Airway epithelial cell (primary cell): ENCODE measurements around the genes KNTC1 and HCAR2.

- RAMPAGE, long total RNA: start-site peak on the plus strand at chr12:121950273-121950316, 605 and 129 reads in 2 replicates
Observed at GRCh38 chr12:121950096-121950494, 31.7 kb downstream of the CFAP251 start.

DNA sequence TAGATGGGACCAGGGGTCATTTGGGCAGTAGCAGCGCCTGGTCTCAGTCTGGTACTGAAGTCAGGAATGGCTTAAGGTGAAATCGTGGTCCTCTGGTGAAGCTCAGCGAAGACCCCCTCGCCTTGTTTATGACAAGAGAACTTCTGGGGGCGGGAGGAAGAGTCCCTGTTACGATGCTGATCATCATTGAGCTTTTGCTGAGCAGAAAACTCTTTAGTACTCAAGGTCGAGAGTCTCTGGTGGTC is 678 bp upstream of the BCL7A start:
- RAMPAGE, long total RNA: no peak

DNA sequence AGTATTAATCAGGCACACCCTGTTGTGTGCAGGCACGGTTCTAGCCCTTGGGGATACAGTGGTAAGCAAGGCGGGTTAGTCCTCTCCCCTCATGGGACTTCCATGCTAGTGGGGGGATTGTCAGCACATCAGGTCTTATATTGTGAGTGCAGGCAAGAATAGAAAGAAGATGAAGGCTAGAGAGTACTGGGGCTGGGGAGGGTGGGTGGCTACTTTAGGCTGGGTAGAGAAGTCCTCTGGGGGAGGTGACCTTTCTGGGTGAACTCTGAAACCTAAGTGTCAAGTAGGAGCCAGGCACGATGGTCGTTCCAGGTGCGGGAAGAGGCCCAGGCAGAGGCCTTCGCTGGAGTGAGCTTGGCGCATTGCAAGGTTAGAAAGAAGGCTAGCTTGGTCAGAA is 8.6 kb downstream of the MLXIP start:
- RAMPAGE, long total RNA: no peak

GRCh38 chr12:122125366-122126512 is 47.2 kb downstream of the MLXIP start:
- RAMPAGE, long total RNA: no peak

DNA sequence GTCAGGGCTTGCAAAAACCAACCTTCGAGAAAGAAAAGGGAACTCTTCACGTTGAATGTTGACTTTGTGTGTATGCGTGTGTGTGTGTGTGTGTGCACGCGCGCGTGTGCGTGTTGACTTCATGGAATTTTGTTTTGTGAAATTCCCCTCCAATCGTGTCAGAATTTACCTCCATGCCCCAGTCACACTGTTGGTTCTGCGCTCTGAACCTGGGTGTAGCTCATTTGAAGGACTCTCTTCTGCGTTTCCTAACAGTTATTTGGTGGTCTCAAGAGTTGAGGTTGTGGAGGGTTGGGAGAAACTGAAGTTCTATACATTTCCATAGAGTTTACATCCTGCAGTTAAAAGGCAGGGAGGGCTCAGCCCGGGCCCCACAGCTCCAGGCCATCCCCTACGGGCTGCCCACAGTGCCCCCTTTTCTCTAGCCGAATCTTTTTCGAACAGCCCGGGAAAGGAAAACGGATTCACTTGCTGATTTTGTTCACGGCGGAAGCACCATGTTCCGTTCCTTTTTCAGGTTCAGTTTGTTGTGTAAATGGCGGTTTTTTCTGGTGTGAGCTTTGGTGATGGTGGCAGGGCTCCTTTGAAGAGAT is 27.4 kb downstream of the IL31 start:
- RAMPAGE, long total RNA: no peak

DNA sequence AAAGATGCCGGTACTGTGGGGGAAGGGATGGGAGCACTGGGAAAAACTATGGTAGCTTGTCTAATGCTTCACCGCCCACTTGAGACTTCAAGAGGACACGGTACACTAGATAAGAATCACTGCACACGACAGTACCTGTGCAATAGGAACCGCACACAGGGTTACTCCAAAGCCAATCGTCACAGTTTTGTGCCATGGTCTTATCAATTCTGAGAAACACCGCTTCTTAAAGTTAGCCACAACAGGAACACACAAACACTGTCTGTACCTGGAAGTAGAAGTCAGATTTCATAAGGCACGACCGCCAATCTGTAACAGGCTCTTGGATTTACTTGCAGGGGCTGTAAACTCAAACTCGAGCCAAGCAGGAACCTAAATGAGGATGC is 1.5 kb downstream of the DIABLO start:
- RAMPAGE, long total RNA: no peak

GRCh38 chr12:122327425-122328631 is 61.5 kb upstream of the VPS33A start:
- RAMPAGE, long total RNA: no peak

DNA sequence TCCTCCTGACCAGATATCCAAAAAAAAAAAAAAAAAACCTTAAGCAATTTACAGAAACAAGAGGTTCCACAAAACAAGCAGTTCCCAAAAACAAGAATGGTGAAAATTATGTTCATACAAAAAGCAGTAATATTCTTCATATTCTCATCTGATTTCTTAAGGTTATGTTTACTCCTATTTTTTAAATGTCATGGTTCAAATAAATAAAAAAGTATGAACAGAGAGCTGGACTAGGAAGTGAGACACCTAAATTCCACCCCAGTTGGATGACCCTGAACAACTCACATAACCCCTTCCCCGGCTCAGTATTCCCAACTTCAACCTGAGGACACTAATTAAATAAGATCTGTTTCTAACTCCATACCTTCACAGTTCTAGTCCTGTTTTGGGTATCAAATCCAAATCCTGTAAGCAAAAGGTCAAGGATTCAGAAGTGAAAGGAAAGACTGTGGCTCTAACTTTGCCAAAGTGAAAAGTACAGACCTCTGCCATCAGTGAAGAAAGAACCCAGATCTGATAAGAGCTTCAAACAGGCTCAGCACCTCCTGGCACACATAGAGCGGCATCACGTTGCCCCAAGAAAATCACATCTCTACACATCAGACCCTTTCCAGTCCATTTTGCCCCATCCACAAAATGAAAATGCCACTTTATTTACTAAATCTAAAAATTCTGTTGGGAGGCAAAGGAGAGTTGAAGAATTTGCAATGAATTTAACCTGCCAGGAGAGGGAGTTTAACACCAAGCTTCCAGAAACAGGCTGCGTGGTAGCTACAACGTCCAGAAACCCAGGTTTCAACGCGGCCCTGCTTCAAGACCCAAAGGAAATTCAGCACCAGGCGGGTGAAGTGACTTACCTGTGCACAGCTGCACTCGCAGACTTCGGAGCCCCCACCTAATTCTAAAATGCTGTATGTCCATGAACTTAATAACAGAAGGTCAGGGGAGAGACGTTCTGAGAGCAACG is 23.3 kb downstream of the CLIP1 start:
- RAMPAGE, long total RNA: no peak

GRCh38 chr12:122405005-122405506 is 17.4 kb downstream of the CLIP1 start:
- RAMPAGE, long total RNA: no peak

- RAMPAGE, long total RNA: no peak
Observed at GRCh38 chr12:122503382-122503991, 2.8 kb upstream of the ZCCHC8 start.

DNA sequence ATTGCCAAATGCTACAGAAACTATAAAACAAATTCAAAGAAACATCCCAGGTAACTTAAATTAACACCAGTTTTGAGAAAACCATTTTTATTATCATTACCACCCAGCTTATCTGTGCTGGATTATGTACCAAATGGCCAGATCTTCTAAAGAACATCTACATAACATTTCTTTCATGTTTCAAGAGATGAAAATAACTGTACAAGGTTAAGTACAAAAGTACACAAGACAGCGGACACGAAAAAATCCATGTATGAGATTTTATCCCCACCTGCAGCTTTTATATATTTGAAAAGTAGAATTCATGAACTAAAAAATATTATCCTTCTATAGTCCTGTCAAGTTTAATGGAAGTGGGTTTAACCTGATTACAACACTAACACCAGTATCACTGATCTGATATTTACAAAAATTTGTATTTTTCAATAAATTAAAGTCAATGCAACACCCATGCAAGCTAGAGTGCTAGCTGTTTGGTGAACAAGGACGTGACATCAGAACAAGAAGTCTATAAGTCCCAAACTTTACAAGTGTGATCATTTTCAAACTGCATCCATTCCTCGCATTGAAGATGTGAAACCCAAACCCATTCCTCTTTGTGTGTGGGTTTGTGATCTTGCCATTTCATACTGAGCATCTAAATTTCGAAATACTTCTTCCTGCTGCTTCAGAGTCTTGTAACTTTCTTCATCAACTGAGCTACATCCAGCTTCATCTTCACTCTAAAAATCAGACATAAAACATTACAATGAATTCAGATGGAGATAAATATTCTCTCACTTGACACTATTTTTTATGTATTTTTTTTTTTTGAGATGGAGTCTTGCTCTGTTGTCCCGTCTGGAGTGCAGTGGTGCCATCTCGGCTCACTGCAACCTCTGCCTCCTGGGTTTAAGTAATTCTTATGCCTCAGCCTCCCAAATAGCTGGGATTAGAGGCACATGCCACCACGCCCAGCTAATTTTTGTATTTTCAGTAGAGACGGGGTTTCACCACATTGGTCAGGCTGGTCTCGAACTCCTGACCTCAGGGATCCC is 4.6 kb upstream of the ZCCHC8 start:
- RAMPAGE, long total RNA: no peak

- RAMPAGE, long total RNA: start-site peak on the plus strand at chr12:122527254-122527307, 209 and 80 reads in 2 replicates
Observed at GRCh38 chr12:122527155-122527972, at the start of gene KNTC1. KNTC1 (plus strand) TSS chr12:122527249.

DNA sequence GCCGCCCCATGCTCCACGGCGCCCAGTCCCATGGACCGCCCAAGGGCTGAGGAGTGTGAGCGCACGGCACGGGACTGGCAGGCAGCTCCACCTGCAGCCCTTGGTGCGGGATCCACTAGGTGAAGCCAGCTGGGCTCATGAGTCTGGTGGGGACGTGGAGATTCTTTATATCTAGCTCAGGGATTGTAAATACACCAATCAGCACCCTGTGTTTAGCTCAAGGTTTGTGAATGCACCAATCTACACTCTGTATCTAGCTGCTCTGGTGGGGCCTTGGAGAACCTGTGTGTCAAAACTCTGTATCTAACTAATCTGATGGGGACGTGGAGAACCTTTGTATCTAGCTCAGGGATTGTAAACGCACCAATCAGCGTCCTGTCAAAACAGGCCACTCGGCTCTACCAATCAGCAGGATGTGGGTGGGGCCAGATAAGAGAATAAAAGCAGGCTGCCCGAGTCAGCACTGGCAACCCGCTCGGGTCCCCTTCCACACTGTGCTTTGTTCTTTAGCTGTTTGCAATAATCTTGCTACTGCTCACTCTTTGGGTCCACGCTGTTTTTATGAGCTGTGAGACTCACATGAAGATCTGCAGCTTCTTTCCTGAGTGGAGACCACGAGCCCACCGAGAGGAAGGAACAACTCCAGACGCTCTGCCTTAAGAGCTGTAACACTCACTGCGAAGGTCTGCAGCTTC is 65.4 kb downstream of the KNTC1 start:
- RAMPAGE, long total RNA: no peak

- RAMPAGE, long total RNA: no peak
Observed at GRCh38 chr12:122702761-122703750, at the start of gene HCAR2. HCAR2 (minus strand) TSS chr12:122703357.

- RAMPAGE, long total RNA: no peak
Observed at GRCh38 chr12:122836049-122836581, 858 bp downstream of the HIP1R start.

- RAMPAGE, long total RNA: no peak
Observed at GRCh38 chr12:122836582-122837422, 1.5 kb downstream of the HIP1R start.

DNA sequence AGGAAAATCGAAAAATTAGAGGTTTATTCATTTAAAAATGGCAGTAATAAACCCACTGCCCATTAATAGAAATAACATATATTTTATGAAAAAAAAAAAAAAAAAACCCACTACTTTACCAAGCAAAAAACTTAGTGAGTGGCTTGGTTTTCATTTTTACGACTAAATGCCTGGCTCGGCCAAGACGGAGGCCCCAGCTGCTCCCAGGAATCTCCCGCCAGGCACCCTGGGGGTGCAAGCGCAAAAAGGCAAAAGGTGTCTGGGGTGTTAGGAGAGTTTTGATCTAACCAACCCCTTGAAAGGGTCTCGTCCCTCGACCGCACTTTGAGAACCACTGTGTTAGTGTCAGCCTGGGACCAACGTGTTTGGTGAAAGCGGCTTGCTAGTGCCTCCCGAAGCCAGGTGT is 19.0 kb downstream of the HIP1R start:
- RAMPAGE, long total RNA: no peak

DNA sequence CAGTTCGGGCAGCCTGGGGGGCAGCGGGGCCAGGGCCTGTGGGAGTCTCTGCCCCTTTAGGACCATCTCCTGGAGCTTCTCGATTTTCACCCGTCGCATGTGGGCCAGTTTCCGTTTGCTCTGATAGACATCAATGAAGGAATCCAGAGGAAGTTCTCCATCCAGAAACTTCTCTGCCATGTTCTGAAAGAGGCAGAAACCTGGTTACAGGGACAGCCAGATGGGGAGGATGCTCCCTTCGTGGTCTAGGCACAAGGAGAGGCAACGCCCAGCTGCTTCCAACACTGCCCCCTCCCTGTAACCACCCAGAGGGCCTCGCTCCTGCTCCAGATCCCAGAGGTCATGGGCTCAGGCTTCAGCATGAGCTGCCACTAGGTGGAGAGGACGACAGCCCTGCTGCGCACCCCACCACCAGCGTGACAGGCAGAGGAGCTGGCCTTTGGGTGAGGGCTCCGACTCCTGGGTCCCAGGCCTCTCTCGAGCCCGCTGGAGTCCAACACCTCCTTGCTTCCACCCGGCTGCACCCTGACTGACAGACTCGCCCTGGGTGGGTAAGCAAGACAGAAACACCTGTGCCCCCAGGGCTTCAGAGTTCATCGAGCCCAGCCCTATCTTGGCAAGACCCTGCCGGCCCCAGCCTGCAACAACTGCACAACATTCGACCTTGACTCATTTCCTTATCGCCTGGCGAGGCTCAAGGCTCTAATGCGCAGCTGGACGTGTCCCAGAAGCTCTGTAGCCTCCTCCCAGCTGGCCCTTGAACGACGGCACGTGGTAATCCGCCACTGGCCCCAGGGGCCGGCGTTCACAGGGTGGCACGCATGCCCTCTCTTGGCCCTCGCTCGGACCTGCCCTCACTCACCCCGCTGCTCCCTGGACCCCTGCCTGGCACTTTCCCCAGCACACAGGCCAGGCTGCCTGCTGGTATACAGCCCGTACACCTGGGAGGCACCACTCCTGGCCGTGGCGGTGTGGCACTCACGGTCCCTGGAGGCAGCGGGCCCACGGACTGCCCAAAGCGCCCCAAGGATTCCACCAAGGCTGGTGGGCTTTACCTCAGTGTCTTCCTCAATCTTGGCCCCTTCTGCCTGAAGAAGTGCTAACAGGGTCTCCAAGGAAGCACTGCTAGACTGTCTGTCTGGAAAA is 28.1 kb downstream of the VPS37B start:
- RAMPAGE, long total RNA: no peak

GRCh38 chr12:122868571-122869348 is 27.2 kb downstream of the VPS37B start:
- RAMPAGE, long total RNA: no peak

DNA sequence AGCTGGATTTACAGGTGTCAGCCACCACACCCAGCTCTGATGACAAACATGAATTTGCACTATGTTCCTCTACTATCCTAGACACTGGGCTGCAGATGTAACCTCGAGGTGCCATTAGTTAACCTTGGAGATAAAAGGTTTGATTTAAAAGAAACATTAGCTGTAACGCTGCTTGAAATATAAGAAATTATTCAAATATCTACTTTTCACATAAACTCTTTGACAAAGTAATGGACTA is 8.0 kb downstream of the VPS37B start:
- RAMPAGE, long total RNA: no peak